Transverse colon (tissue), 4 donors: Measurements from ENCODE around the genes FCRLA, UAP1 and HSD17B7.

- PRO-cap = no peak
- RAMPAGE, long total RNA, 4 experiments = no peak in any of the 4 experiments
These were observed 16.6 kb upstream of the FCGR3A start for GRCh38 chr1:161566179-161566734.

DNA sequence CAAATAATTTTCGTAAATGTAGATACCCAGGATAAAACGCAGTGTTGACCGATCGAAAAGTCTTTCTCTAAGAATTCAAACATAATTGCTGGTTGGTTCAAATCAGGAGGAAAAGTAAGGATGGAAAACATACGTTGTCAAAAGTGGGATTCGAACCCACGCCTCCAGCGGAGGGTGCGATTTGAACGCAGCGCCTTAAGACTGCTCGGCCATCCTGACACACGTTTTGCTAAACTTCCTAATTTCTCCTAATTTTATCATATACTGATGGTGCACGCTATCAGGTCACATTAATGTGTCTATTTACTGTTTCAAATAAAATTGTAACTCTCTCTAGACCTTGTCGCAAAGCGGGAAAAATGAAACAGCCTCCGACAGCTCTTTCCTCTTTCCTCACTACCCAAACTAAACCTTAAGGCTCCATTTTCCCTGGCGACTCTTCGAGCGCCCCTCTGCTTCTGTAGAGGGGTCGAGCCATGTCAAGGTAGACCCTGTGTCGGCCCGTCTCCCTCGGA lies 19.1 kb downstream of the FCGR3B start:
- PRO-cap = no peak
- RAMPAGE, long total RNA, 4 experiments = no peak in any of the 4 experiments

- PRO-cap = no peak
- RAMPAGE, long total RNA, 4 experiments = no peak in any of the 4 experiments
These were observed 6.4 kb downstream of the FCGR3B start for GRCh38 chr1:161624510-161625002.

DNA sequence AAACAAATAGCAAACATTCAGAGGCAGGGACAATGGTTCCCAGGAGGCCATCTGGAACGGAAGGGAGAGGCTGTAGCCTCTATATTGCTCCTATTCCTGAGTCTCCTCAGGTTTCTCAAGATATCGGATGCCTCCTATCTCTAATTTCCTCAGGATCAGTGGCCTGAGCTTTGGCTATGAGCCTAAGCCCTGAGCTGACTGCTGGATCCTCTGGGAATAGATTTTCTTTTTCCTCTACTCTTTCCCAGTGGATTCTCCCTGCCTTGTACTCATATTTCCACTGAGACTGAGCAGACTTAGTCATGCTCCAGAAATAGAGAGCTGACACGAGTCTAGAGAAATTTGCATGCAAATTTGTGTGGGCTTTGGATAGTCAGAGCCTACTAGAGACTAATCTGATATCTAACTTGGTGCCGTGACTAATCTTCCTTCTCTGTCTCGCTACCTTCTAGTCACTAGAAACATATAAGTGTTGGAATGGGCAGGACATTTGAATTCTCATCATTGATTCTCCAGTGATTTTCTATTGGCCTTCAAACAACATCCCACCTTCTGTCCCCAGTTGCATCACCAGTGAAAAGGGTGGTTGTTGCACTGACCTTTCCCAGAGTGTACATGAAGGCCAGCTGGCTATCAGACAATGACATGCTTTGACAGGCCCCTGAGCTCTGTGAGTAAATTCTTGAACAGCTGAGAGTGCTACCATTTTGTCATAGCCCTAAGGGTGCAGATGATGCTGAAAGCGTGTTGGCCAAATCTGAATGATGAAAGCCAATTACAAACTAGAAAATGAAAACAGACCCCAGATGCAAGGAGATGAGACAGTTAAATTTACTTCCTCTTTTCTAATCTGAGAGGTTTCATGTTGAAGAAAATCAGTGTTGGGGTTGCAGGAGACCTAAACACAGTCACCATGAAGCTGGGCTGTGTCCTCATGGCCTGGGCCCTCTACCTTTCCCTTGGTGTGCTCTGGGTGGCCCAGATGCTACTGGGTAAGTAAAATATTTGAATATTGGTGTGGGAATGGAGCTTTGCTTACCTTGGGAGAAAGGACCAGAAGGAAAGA lies at the start of gene FCRLA:
Gene FCRLA, plus strand, starts transcription at position 878 of the 1,066 bp plus-strand sequence.
- PRO-cap = unidirectional peak, plus-strand start at position 878 of the sequence
- RAMPAGE, long total RNA, 4 experiments = start-site peak on the plus strand in 2 of 4 experiments, centred at positions 877 to 906 of the sequence, 6 to 21 reads per replicate

- PRO-cap = no peak
- RAMPAGE, long total RNA, 4 experiments = start-site peak on the plus strand in 1 of 4 experiments, at chr1:161776198-161776353 at its widest, 12 reads per replicate
These were observed 10.2 kb downstream of the ATF6 start for GRCh38 chr1:161776000-161777129.

DNA sequence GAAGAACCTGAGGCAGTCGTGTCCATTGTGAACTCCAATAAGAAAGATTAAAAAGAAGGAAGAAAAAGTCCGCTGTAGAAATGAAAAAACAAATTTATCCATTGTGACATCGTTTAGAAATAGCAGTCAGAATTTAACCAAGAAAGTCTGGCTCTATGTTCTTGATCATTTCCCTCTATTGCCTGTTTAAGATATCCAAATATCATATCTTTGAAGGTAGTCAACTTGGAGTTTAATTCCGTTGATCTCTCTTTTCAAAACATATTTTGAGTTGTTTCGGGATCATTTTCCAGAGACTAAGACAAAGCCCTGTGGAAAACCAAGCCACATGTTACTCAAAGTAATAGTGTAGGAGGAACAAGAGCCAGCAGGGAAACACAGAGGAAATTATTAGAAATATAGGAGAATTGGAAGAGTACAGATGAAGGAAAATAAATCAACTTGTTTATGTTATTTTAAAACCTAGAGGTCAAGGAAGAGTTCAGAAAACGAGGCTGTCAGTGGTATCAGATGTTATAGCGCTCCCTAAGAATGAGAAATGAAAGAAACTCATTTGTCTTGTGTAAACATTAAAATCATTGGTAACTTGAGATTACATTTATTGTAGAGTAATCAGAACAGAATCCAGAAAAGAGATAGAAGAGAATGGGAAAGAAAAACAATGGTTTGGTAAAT lies 106.2 kb downstream of the ATF6 start:
- PRO-cap = no peak
- RAMPAGE, long total RNA, 4 experiments = start-site peak on the plus strand in 2 of 4 experiments, centred at positions 567 to 604 of the sequence, 9 to 24 reads per replicate

GRCh38 chr1:162024166-162024701 lies 565 bp upstream of the OLFML2B start:
- PRO-cap = no peak
- RAMPAGE, long total RNA, 4 experiments = no peak in any of the 4 experiments

- PRO-cap = no peak
- RAMPAGE, long total RNA, 4 experiments = no peak in any of the 4 experiments
These were observed 146.6 kb downstream of the SPATA46 start for GRCh38 chr1:162229882-162230577.

DNA sequence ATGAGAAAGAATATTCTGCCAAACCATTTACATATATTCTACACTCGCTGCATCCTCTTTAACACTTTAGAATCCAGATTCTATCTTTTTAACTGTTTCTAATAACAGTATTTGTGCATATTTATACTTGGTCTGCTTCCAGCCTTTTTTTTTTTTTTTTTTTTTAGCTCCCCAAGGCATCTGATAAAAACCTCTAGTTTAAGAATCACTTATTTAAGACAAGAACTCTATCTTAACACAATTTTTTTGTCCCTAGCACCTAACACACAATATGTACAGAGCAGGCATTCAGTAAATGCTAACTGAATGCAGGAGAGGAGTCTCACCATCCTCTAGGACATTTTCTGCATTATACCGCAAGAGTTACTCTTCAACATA lies 29.8 kb upstream of the UHMK1 start:
- PRO-cap = unidirectional peak, minus-strand start at position 151 of the sequence
- RAMPAGE, long total RNA, 4 experiments = no peak in any of the 4 experiments

- PRO-cap = bidirectional peak, plus-strand start at chr1:162561722, minus-strand start at chr1:162561348; bidirectional peak, plus-strand start at chr1:162561918, minus-strand start at chr1:162562013
- RAMPAGE, long total RNA, 4 experiments = start-site peak on the plus strand in 4 of 4 experiments, at chr1:162561531-162561852 at its widest, 18 to 808 reads per replicate
These were observed at the start of gene UAP1 for GRCh38 chr1:162561274-162562319. TSS of gene UAP1 (plus strand) at chr1:162561722.

DNA sequence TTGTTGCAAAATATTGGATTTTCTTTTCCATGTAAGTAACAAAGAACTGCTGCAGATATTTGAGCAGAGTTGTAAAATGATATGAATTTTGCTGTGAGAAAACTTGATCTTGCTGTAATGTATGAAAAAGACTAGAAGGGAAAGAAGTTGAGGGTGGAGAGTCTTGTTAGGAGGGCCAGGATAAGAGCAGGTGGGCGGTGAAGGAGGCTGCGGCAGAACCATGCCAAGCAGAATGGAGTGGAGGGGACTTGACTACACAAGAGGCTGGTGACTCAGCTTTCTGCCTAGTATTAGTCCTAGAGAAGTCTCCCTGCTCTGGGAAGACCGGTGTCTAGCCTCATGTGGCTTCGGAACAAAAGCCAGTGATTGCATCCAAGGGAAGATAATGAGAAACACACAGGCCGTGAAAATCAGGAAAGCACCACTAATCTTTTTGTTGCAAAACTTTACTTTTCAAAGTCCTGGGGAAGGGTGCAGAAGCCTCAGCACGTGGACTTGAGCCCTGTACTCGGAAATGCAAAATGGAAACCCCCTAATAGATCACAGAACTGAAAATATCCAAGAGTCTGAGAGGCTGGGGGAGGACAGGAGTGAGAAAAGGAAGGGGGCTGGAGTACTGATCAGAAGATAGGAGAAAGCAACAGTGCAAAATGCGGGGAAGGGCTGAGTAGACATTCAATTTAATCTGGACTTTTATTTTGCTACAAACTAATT lies 31.3 kb downstream of the DDR2 start:
- PRO-cap = no peak
- RAMPAGE, long total RNA, 4 experiments = no peak in any of the 4 experiments

GRCh38 chr1:162690583-162691800 lies 58.7 kb downstream of the DDR2 start:
- PRO-cap = no peak
- RAMPAGE, long total RNA, 4 experiments = no peak in any of the 4 experiments

- PRO-cap = no peak
- RAMPAGE, long total RNA, 4 experiments = start-site peak on the plus strand in 1 of 4 experiments, at chr1:162783678-162783847 at its widest, 7 reads per replicate
These were observed 6.8 kb upstream of the HSD17B7 start for GRCh38 chr1:162783557-162784191.

DNA sequence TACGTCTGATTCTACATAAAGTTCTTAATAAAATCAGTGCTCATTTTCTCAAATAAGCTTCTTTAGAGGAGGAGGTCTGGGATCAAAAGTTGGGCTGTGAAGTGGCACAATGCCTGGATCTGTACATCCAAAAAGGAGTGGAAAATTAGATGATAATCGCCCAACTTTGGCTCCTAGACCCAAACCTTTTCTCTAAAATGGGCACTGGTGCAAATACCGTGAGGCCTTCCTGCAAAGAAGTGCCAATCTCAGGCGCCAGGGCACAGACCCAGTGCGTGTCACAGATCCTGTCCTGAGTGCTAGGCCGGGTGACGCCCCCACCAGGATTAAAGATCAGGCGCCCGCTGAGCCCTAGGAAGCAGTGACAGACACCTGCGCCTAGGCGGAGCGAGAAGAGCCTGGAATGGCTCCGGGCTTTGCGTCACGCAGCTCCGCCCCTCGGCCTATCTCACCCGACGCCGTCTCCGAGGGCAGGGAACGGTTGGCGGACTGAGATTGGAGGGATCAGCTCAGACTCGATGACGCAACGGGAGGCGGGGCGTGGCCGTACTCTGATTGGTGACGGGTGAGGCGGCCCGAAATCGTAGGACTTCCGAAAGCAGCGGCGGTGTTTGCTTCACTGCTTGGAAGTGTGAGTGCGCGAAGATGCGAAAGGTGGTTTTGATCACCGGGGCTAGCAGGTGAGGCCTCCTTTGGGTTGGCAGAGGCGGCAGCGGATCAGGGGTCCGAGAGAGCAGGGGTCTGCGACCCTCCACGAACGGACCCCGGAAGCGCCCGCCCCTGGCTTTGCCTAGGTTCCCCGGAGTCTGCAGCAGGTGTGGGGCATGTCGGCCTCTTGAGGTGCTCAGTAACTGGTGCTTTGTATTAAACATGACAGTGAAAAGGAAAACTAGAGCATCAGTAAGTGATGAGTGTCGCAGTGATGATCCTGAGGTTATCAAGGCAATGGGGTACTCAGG lies at the start of gene HSD17B7:
Gene HSD17B7, plus strand, starts transcription at position 547 of the 959 bp plus-strand sequence.
- PRO-cap = bidirectional peak, plus-strand start at position 657 of the sequence, minus-strand start at position 363 of the sequence
- RAMPAGE, long total RNA, 4 experiments = start-site peak on the plus strand in 3 of 4 experiments, centred at positions 588 to 615 of the sequence, 35 to 107 reads per replicate

- PRO-cap = no peak
- RAMPAGE, long total RNA, 4 experiments = no peak in any of the 4 experiments
These were observed 5.3 kb downstream of the CCDC190 start for GRCh38 chr1:162855618-162856092.

GRCh38 chr1:163166688-163167057 lies 36.0 kb downstream of the RGS5 start:
- PRO-cap = no peak
- RAMPAGE, long total RNA, 4 experiments = no peak in any of the 4 experiments

DNA sequence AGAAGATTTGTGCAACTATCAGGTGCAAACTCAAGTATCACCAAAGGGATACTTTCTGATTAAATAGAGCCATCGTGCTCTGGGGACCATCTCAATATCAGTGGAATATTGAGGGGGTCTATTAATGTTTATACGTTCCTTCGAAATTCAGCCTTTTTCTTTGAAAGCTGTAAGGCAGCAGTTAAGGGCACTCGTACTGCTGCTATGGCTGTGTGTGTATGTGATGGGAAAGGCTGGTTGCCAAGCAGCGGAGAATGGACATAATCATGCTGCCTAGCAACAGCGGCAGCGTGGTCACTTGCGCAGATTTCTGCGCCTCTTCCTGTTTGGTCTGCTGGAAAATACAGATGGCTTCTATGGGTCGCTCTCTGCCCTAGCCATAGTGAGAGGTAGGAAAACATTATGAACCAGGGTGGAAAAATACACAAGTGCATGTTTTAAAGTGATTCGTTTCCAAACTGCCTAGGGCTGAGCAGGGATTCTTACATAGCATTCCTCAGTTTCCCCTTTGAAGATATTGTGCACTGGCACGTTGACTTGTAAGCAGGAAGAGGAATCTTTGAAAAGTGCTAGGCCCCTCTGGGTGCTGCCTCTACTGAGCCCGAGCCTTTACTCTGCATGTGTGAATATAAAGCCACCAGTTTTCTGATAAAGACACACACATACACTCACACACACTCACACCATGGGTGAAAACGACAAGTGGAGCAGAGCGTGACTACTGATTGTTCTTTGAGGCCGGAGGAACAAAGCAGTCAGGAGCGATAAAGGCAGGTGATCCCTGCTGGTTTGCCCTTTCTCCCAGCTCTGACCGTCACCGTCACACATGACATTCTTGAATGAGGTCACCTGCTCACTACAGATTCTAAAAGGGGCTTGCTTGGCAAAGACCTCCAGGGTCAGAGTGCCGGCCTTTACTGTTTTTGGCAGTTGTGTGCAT lies 79.2 kb downstream of the PBX1 start:
- PRO-cap = no peak
- RAMPAGE, long total RNA, 4 experiments = no peak in any of the 4 experiments

DNA sequence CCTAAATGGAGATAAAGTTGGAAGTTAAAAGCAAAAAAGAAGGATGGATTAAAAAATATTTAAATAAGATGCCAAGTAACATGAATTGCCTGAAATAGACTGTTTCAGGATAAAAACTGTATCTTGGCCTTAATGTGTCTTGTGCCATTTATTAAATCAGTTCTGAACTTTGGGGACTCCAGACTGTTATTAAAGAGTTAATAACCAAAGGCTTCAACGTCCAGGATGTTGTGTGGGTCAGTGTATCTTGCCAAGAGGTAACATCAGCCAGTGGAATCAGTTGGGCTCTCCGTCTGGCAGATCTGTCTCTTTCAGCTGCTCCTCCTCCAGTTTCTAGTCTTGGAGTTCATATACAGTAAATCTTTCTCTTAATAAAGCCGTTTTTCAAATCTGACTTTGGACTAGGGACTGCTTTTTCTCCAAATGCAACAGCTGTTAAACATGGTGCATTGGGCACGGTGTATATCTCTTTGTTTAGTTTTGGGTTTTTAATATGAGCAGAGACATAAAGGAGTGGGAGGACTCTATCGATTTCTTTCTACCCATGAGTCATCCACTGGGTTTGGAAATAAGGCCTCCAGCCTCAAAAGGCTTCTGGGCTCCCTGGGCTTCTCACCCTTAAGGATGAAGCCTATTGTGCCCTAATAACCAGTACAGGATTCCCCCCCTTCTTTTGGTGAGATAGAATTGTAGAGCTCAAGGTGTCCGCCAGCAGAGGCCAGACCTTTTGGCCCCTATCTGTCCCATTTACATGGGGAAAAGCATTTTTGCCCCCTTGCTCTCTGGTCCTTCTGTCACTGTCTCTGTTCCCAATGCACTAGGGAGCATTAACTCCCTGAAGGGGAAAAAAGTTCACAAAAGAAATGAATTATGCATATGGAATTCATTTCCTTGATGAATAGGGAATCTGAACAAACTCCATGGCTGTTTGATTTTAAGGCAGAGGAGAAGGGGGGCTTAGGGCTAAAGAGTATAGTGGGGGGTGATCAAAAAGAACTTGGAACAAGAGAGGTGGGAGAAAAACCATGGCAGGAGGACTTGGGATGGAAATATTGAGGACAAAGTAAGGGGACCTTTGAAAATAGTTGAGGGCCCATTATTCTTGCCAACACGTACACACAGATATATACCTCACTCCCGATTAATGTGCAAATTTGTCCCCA lies 86.0 kb downstream of the PBX1 start:
- PRO-cap = no peak
- RAMPAGE, long total RNA, 4 experiments = start-site peak on the plus strand in 1 of 4 experiments, centred at position 715 of the sequence, 5 reads per replicate

DNA sequence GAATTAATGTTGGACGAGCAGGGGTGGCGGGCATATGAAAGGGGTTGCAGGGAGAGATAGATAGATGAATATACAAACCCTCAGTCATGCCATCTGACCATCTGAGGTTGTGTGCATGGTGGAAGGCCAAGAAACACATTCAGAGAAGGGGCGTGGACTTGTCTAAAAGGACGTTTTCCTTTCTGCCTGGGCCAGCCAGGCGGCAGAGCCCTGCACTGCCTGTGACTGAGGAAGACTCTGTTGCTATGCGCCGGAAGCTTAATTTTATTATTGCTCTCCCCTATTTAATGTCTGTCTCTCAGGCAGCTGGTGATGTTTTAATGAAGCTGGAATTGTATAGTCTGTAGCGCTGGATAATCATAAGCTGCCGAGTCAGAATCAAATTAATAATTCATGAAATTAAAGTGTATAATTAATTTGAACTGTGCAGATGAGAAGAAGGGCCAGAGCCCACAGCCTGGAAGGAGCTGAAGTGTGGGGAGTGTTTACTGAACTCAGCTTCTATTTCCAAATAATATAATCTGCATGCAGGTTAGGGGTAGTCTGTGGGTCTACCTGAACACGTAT lies 164.5 kb downstream of the PBX1 start:
- PRO-cap = no peak
- RAMPAGE, long total RNA, 4 experiments = no peak in any of the 4 experiments

DNA sequence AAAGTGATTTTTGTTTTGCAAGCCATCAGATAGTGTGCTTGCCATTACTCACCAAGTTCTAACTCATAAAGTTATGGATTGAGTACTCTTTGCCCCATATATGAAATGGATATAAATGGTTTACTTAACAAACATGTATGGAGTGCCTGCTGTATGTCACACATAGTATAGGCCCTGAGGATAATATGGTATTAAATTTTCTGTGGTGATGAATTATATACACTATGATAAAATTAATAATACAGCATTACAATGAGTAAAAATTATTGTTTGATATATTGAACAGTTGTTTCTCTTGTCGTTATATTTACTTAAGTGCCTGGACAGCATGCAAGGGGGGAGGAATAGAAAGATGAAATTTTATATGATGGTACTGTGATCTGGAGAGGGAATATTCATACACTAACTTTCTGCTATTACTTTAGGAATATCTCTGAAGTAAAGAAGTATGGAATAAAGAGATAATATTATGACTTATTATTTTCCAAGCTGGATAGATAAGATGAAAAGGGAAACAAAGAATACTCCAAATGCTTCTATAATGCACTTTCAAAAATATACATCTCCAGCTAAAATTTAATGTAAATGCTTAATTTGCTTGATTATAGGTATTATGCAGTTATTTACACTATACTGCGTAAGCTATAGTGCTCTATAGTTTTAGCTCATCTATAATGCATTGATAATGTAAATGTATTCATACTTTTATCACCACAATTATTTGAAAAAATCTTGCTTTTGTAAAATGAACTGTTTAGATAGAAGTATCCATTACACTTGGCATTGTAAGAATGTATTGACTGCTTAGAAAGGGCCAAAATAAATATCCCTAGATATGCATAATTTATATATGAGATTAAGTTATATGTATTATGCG lies 175.7 kb downstream of the PBX1 start:
- PRO-cap = no peak
- RAMPAGE, long total RNA, 4 experiments = start-site peak on the plus strand in 1 of 4 experiments, centred at position 633 of the sequence, 7 reads per replicate